NCI-H460 (cell line): Measurements from ENCODE around the gene ZNF479.

GRCh38 chr7:54908853-54909052, 110.1 kb upstream of the EGFR start:
RAMPAGE:
- cytosol, long total RNA, result no peak
- long total RNA, result no peak
- nucleus, long total RNA, result no peak

DNA sequence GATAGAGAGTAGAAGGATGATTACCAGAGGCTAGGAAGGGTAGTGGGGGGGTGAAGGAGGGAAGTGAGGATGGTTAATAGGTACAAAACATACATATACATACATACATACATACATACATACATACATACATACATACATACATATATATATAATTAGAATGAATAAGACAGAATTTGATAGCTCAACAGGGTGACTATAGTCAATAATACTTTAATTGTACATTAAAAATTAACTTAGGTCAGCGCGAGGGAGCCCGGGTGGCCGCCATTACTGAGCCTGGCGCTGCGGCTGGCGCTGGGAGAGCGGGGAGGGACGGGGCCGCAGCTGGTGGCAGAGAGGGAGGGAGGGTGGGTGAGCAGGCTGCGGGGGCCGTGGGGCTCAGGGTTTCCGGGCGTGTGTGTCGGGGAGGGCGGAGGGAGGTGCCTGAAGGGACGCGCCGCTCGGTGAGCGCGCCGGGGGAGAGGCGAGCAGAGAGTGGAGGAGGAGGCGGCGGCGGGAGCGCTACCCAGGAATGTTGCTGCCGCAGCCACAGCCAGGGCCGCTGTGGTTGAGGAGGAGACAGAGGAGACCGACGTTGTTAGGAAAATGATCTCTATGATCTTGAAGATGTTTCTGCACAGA, 85.8 kb upstream of the EGFR start:
RAMPAGE:
- cytosol, long total RNA, result no peak
- long total RNA, result no peak
- nucleus, long total RNA, result no peak

DNA sequence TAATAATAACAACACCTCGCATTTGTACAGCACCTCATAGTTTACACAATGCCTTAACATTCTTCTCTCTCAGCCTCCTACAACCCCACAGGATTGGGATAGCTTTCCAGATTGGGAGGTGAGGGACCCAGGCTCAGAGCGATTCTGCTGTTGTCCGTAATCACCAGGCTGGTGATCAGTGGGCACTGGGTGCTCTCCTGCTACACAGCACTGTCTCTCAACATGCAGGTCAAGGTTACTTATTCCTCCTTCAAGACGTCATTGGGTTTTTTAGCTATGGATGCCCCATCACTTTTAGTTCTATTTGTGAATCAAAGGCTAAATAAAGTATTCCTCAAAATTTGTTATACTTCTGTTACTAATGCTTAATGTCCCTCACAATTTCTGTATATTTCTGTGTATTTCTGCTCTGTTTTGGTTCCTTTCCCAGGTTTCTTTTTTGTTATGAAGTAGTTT, 11.2 kb downstream of the EGFR start:
RAMPAGE:
- cytosol, long total RNA, result no peak
- long total RNA, result no peak
- nucleus, long total RNA, result no peak

RAMPAGE:
- cytosol, long total RNA, result no peak
- long total RNA, result no peak
- nucleus, long total RNA, result no peak
Measured at GRCh38 chr7:55065449-55066325, 46.9 kb downstream of the EGFR start.

RAMPAGE:
- cytosol, long total RNA, result no peak
- long total RNA, result no peak
- nucleus, long total RNA, result no peak
Measured at GRCh38 chr7:55109238-55110229, 90.7 kb downstream of the EGFR start.

RAMPAGE:
- cytosol, long total RNA, result no peak
- long total RNA, result no peak
- nucleus, long total RNA, result no peak
Measured at GRCh38 chr7:55120680-55121429, 102.0 kb downstream of the EGFR start.

RAMPAGE:
- cytosol, long total RNA, result no peak
- long total RNA, result no peak
- nucleus, long total RNA, result no peak
Measured at GRCh38 chr7:55129613-55130388, 111.0 kb downstream of the EGFR start.

GRCh38 chr7:55151073-55151478, 132.3 kb downstream of the EGFR start:
RAMPAGE:
- cytosol, long total RNA, result no peak
- long total RNA, result no peak
- nucleus, long total RNA, result no peak

GRCh38 chr7:55188542-55189312, 169.9 kb downstream of the EGFR start:
RAMPAGE:
- cytosol, long total RNA, result no peak
- long total RNA, result no peak
- nucleus, long total RNA, result no peak

DNA sequence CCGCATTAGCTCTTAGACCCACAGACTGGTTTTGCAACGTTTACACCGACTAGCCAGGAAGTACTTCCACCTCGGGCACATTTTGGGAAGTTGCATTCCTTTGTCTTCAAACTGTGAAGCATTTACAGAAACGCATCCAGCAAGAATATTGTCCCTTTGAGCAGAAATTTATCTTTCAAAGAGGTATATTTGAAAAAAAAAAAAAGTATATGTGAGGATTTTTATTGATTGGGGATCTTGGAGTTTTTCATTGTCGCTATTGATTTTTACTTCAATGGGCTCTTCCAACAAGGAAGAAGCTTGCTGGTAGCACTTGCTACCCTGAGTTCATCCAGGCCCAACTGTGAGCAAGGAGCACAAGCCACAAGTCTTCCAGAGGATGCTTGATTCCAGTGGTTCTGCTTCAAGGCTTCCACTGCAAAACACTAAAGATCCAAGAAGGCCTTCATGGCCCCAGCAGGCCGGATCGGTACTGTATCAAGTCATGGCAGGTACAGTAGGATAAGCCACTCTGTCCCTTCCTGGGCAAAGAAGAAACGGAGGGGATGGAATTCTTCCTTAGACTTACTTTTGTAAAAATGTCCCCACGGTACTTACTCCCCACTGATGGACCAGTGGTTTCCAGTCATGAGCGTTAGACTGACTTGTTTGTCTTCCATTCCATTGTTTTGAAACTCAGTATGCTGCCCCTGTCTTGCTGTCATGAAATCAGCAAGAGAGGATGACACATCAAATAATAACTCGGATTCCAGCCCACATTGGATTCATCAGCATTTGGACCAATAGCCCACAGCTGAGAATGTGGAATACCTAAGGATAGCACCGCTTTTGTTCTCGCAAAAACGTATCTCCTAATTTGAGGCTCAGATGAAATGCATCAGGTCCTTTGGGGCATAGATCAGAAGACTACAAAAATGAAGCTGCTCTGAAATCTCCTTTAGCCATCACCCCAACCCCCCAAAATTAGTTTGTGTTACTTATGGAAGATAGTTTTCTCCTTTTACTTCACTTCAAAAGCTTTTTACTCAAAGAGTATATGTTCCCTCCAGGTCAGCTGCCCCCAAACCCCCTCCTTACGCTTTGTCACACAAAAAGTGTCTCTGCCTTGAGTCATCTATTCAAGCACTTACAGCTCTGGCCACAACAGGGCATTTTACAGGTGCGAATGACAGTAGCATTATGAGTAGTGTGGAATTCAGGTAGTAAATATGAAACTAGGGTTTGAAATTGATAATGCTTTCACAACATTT, 159.0 kb upstream of the LANCL2 start:
RAMPAGE:
- cytosol, long total RNA, result no peak
- long total RNA, result no peak
- nucleus, long total RNA, result no peak

DNA sequence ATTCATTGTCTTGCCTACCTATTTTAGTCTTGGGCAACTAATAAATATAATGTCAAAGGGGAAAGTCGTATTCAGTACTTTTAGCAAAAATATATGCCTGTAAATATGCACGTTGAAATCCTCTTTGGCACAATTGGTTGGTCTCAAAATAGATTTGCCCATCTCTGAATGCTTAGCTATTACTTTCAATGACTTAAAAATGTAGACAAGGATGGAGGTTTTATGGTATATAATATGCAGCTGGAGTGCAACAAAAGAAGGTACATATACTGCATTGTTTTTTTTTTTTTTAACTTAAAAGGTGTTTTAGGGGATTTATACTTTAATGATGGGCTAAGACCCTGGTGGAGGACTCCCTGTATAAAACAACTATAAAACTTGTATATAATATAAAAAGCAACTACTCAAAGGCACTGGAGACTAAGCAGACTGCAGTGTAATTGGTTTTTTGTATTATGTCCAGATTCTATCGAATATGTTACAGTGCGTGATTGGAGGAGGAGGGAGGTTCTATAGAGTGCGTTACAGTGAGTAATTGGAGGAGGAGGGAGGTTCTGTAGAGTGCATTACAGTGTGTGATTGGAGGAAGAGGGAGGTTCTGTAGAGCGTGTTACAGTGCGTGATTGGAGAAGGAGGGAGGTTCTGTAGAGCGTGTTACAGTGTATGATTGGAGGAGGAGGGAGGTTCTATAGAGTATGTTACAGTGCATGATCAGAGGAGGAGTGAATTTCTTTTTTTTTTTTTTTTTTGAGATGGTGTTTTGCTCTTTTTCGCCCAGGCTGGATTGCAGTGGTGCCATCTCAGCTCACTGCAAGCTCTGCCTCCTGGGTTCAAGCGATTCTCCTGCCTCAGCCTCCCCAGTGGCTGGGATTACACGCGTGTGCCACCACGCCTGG, 15.2 kb downstream of the LANCL2 start:
RAMPAGE:
- cytosol, long total RNA, result no peak
- long total RNA, result no peak
- nucleus, long total RNA, result no peak

GRCh38 chr7:55488425-55488706, 83.9 kb downstream of the VOPP1 start:
RAMPAGE:
- cytosol, long total RNA, result no peak
- long total RNA, result no peak
- nucleus, long total RNA, result no peak

RAMPAGE:
- cytosol, long total RNA, result no peak
- long total RNA, result no peak
- nucleus, long total RNA, result no peak
Measured at GRCh38 chr7:55524773-55525306, 47.5 kb downstream of the VOPP1 start.

RAMPAGE:
- cytosol, long total RNA, result no peak
- long total RNA, result no peak
- nucleus, long total RNA, result no peak
Measured at GRCh38 chr7:55565199-55565597, 7.1 kb downstream of the VOPP1 start.

DNA sequence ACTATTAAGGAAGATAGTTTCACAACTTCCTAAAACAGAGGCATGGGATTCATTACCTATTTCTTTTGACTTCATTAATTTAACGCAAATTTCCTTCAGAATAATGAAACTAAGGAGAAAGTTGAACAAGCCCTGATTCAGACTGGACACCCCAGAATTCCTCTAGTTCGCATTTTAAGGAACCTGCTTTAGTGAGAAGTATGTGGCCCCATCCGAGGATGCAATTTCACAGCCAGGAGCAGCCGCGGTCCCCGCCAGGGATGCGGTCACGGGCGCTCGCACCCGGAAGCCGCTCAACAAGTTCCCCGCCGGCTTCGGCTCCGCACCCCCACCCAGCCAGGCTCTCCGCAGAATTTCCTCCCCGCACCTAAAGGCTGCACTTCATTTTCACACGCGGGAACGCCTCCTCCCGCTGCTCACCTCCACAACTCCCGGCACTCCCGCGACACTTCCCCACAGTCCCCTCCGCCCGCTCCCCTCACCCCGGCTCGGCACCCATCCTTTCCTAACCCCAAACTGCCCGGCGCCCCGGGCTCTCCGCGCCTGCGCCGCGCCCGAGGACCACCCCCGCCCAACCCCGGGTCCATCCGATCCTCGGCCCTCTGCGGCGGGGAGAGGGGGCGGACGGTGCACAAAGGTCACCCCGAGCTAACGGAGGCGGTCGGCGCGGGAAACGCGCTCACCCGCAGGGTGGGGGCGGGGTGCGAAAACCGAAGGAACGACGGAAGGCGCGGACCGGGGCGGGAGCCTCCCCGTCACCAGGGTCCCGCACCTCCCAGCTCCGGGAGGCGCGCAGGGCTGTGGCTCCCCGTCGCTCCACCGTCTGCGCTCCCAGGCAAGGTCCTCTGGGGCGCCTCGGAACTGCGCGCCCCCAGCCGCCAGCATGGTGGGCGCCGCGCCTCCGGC, 707 bp downstream of the VOPP1 start:
RAMPAGE:
- cytosol, long total RNA, result no peak
- long total RNA, result no peak
- nucleus, long total RNA, result no peak

GRCh38 chr7:55965852-55966365, 1.5 kb downstream of the NIPSNAP2 start:
RAMPAGE:
- cytosol, long total RNA, result no peak
- long total RNA, result no peak
- nucleus, long total RNA, result no peak

DNA sequence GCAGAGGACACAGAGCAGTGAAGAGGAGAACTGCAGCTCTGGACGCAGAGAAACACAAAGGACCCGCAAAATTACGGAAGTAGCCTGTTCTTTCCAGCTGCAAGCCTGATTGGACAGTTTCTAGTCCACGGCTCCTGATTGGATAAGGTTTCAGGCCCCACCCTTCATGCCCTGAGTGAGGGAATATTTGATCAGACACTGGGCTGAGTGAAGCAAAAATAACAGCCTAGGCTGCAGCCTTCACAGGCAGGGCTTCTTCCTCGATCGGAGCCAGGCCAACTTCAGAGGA, at the start of gene ZNF479:
Gene ZNF479, minus strand, starts transcription at position 60 of the 289 bp plus-strand sequence.
RAMPAGE:
- cytosol, long total RNA, result no peak
- long total RNA, result no peak
- nucleus, long total RNA, result no peak

RAMPAGE:
- cytosol, long total RNA, result no peak
- long total RNA, result no peak
- nucleus, long total RNA, result no peak
Measured at GRCh38 chr7:57417500-57417708, 32.6 kb upstream of the ZNF716 start.

DNA sequence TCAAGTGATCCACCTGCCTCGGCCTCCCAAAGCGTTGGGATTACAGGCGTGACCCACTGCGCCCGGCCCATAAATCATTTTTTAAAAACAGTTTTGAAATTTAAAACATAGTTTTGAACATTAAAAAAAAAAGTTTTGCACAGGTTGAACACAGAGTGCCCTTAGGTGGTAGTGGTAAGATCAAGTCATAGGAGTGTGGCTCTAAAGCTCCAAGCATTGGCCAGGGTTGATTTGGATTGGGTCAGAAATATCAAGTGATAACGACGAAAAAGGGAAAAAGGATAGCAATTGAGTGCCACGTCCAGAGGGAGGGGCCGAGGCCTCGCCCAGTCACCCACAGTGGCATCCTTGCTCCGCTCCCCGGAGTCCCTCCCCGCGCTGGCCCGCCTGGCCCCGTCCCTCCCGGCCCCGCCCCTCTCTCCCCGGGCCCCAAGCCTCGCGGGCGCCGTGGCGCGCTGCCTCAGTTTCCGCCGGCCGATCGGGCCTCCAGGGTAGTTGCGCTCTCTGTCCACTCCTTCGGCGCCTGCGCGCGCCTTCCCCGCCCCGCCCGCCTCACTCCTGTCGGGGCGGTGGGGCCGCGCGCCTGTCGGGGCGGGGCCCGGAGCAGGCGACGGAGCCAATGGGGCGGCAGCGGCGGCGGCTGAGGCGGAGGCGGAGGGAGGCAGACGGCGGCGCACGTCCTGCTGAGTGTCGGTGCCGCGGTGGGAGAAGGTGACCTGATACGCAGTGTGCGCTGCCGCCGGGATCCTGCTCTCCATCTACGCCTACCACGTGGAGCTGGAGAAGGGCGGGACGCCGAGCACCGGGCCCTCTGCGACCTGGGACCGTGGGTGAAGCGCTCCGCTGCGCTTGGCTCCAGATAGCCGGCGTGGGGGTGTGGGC, 209.2 kb upstream of the ZNF722 start:
RAMPAGE:
- cytosol, long total RNA, result no peak
- long total RNA, result no peak
- nucleus, long total RNA, result no peak

RAMPAGE:
- cytosol, long total RNA, result no peak
- long total RNA, result no peak
- nucleus, long total RNA, result no peak
Measured at GRCh38 chr7:64463572-64464093, 99.2 kb downstream of the ZNF680 start.